Metanephros (tissue), 2 donors: ENCODE results near the gene IGFBP2.

DNA sequence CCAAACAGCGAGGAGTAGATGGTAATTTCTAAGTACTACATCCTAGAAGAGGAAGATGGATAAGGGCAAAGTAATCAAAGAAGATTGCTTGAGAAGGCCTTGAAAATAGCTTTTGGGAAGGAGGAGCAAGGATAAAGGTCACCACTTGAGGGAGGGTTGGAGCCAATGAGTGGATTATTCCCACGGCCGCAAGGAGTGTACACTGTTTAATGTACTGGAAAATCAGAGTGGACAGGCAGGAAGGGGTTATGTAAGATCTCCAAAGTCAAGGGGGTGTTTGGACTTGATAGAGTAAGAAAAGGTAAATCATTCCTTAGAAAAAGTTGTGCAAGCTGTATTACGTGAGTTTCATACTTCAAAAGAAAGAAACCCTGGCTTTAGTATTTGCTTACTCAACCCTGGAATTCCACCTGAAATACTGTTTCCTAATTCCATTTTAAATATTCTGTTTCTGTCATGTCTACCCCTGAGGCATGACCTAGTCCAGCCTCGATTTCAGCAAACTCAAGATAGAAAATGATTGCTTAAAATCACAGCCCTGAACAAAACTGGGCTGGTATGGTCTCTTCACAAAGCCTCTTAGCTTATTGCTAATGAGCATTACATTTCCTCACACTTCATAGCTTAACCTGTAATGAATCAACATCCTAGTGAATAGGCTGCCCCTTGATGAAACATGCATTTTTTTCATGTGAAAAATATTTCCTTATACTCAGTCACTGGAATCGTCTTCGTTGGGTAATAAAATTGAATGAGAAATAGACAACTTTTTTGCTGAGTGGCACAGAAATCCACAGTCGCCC is 1.1 kb downstream of the MREG start:
- RAMPAGE, long total RNA, result no peak

DNA sequence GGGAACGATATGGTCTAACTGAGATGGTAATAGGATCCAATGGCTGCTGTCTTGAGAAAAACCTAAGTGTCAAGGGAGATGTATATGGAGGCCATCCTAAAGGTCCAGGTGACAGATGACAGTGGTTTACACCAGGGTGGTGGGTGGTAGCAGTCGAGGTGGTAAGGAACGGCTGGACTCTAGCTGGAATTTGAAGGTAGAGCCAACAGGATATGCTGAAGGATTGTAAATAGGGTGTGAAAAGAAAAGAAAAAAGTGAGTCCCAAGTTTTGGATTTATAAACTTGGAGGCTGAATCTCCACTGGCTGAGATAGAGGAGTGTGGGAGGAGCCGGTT is 2.2 kb upstream of the MREG start:
- RAMPAGE, long total RNA, result no peak

DNA sequence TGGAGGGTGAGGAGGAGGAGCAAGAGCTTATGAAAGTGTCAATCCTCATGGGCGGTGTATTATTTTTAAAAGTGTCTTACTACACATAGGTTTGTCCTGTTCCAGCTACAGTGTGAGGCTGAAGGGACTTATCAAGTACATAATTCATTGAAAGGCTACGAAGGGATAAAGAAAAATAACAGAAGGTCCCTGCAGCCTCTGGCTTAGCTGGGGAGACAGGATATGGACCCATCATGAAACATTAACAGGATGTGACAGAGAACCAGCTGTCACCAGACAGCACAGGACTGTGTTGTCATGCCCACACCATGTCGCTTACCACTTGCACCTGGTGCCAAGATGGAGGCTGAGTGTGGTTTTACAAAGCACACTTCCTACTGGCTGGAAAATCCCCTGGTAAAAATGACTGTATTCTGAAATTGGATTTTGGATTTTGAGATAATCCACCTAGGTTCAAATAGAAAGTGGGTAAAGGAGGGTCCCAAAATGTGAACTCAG is 2.6 kb upstream of the MREG start:
- RAMPAGE, long total RNA, result no peak

GRCh38 chr2:216057579-216058383 is 23.8 kb downstream of the PECR start:
- RAMPAGE, long total RNA, result no peak

DNA sequence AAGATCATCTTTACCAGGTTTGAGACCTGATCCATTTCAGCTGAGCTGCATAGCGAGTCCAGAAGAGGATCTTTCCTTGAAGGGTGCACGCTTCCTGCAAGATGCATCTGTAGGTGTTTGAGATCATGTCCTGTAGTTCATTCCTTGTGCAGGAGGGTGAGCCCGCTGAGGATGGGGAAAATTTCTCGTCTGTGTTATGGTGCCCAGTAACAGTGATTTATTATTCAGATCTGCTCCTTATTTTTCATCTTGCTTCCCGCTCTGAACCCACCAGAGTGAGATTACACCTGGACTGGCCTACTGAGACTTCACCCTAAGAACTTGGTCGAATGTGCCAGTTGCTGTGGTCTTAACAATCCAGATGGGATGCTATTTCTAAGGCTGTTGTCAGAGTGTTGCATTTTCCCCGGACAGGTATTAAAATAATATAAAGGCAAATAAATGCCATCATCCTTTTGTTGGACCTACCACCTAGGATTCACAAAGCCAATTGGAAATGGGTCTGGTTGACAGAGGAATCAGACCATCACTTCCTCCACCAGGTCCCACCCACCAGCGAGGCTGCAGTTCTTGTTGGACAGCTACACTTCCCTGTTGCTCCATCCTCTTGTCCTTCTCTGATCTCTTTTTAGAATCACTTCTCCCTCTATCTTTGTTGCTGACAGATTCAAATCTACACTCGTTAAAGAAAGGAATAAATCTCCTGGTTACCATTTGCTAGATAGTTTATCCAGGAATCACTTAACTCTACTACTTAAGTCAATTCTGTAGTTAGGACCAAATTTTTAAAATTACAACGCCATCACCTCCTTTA is 952 bp downstream of the TMEM169 start:
- RAMPAGE, long total RNA, result no peak

DNA sequence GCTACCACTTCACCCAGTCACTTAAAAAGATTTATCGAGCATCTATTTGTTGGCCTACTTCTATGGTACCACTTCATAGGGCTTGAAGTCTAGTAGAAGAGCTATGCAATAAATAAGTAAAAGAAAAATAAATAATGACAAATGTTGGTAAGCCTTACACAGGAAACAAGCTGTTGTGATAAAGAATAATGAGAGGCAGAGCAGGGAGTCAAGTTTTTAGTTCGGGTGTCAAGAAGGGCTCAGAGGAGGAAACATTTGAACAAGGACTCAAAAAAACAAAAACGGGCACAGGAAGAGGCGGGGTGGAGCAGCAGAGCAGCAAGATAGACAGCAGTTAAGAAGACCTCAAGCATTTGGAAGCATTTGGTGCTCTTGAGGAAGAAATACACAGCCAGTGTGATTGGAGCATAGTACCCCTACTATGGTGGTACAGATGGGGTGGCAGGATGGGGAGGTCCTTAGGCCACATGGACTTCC is 2.8 kb downstream of the TMEM169 start:
- RAMPAGE, long total RNA, result no peak

DNA sequence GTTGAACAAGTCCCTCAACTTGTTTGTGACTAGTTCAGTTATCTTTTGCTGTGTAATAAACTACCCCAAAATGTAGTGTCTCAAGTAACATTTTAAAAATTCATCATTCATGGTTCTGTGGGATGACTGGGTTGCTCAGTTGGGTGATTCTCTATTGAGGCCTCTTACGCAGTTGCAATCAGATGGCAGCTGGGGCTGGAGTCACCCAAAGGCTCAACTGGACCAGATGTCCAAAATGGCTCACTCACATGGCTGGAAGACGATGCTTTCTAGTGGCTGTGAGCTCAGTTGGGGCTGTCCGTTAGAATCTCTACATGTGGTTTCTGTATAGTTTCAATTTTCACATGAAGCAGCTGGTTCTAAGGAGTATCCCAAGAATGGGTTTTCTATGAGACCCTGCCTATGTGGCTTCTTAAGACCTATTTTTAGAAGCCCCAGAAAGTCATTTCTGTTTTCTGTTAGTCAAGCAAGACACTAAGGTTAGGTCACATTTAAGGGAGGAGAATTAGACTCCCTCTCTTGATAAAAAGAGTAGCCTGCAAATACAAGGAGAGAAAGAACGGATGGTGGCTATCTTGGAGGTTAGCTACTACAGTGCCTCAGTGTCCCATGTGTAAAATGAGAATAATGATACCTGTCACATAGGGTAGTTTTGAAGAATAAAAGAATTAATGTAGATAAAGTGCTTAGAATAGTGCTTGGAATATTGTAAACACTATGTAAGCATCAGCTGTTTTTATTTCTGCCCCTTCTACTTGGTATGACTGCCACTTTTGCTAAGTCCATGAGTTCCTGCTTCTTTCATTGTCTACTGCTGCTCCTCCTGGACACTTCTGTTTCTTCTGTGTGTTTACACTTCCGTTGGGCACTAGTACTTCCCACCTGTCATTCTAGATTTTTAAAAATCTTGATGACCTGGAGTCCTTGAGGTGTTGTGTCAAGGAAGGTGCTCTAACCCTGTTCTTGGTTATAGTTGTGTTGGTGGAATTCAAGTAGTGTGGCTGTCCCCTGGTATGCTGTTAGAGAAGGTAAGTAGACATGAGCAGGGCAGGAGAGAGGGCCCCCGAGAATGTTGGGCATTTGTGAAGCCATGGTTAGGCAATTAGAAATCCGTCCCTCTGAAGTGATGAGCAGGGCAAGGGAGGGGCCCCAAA is 4.7 kb downstream of the XRCC5 start:
- RAMPAGE, long total RNA, result no peak

DNA sequence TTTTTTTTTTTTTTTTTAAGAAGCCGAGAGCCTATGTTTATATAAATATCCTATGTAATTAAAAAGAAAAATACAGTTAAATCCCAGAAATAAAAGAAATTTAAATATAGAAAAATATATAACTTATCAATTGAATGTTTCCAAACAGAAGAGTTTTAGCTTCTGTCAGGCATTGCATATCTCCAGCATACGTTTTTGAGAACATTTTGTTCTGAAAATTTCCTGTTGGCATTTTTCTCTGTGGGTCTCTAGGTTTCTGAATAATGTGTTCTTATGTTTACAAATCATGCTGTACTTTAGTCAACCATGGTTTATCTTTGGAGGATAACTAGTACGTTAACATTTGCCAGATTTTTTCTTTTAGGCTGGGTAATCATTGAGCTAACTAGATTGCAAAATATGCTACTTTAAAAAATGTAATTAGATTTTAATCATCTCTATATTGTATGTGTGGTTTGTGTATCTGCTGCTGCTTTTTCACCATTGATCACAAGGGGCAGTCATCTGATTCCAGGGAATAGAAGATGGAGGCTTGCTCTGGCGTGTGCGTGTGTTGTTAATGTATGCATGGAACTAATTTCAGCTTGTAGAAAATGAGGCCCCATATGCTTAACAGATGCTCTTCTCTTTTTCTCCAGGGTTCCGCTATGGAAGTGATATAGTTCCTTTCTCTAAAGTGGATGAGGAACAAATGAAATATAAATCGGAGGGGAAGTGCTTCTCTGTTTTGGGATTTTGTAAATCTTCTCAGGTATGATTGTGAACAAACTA is 21.3 kb downstream of the XRCC5 start:
- RAMPAGE, long total RNA, result no peak

GRCh38 chr2:216372709-216373362 is 553 bp upstream of the MARCHF4 start:
- RAMPAGE, long total RNA, result no peak

DNA sequence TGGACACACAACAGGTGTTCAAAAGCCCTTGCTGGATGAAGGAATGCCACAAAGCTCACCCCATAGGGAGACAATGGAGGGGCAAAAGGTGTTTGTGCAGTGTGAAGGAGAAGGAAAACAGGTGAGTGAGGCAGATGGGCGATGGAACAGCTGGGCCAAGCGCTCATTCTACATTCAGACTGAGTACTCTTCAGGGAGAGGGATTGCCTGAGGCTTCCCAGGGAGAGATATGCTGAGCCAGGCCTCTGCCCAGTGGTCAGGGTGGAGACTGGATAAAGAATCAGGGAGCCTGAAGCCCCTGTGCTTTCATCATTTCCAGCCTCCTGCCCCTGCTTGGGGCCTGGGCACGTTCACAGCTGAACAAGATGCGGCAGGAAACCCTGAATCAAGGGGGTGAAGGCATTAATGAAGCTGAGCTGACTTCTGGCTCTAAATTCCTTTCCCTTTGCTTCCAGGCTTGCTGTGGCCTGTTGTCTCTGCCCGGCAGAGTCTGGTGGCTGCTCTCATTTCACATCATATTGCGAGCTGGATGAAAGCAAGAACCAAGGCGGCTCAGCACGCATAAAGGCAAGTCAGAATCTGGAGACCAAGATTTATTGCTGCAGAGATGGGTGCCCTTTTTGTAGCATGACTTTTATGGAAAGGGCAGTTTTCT is 34.9 kb downstream of the RPL37A start:
- RAMPAGE, long total RNA, result no peak

GRCh38 chr2:216606468-216607105 is 26.6 kb upstream of the IGFBP2 start:
- RAMPAGE, long total RNA, result no peak

GRCh38 chr2:216619138-216620167 is 13.8 kb upstream of the IGFBP2 start:
- RAMPAGE, long total RNA, result no peak

DNA sequence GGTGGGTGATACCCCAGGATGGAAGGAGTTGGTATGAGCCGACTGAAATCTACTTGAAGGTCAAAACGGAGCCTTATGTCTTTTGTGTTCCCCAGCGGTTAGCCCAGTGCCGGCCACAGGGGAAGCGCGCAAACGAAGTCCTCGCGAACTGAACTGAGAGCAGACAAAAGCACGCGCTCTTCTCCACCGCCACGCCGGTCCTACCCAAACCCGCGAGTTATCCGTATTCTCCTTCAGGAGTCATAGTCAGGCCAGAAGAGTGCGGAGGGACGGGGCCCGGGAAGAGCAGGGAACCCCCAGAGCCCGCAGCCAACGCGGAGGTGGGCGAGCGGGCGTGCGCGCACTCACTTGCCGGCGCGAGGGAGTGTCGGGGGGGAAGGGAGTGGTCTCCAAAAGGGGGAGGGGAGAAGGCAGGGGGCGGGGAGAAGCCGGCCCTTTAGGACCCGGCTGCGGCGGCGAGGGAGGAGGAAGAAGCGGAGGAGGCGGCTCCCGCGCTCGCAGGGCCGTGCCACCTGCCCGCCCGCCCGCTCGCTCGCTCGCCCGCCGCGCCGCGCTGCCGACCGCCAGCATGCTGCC is at the start of gene IGFBP2:
Gene IGFBP2 (plus strand): TSS at position 465 of the 576 bp plus-strand sequence.
- RAMPAGE, long total RNA, result no peak

GRCh38 chr2:216634573-216635599 is 1.7 kb downstream of the IGFBP2 start:
- RAMPAGE, long total RNA, result no peak

- RAMPAGE, long total RNA, result no peak
Observed at GRCh38 chr2:216697131-216697797, 1.9 kb upstream of the IGFBP5 start.

DNA sequence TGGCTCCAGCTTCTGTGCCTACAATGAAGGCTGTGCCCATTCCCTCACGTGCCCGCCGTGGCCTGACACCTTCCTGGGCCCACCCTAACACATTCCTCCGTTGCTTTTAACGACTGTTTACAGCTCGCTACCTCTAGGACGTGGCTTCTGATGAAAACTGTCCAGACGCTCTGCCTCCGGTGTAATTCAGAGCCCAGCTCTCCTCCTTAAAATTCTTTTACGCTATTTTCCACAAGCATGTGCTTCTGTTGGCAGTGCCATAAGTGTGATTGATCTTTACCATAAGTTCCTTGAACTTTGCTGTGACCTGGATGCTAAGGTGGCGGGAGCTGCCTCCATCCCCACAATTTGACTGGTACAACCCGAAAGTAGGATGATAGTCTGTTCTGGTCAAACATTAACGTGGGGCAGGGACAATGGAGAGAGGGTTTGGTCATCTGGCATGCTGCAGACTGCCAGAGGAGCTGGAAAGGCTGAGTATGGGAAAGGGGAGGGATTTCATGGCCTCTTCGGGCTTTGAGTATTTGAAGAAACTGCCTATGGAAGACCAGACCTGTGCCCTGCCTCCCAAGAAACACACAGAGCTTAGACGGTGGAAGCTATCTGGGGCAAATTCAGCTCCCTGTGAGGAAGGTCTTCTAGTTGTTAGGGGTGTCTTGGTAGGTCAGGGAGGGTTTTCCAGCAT is 206.9 kb upstream of the TNP1 start:
- RAMPAGE, long total RNA, result no peak

GRCh38 chr2:217434096-217434561 is 568.7 kb downstream of the TNS1 start:
- RAMPAGE, long total RNA, result no peak

DNA sequence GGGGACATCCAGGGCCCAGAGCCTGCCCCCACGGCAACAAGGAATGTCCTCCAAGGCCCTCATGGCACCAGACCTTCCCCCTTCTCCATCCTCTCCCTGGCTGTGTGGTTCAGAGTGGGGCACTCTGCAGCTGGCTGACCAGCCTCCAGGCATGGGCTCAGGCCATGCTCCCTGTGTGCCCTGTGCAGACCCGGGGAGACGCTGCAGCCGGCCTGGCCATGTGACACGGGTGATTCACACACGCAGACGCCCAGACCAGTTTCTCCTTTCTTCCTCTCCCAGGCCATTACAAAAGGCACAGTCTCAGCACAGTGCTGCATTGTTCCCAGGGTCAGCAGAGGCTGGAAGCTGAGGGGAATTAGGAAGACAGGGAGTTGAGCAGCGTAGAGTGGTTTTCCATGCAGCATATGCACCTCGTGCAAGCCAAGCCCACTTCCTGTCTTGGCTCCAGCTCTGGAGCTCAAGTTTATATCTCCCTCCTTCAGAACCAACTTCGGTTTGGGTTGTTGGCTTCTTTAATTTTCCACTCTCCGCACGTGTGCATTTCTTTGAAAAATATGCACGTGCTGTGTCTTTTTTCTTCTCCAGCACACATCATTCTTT is 288.5 kb downstream of the TNS1 start:
- RAMPAGE, long total RNA, result no peak

- RAMPAGE, long total RNA, result no peak
Observed at GRCh38 chr2:217800150-217800882, 202.5 kb downstream of the TNS1 start.

GRCh38 chr2:217829343-217829542 is 173.6 kb downstream of the TNS1 start:
- RAMPAGE, long total RNA, result no peak